ENCODE results near the genes C17orf99 and DNAH17.

DNA sequence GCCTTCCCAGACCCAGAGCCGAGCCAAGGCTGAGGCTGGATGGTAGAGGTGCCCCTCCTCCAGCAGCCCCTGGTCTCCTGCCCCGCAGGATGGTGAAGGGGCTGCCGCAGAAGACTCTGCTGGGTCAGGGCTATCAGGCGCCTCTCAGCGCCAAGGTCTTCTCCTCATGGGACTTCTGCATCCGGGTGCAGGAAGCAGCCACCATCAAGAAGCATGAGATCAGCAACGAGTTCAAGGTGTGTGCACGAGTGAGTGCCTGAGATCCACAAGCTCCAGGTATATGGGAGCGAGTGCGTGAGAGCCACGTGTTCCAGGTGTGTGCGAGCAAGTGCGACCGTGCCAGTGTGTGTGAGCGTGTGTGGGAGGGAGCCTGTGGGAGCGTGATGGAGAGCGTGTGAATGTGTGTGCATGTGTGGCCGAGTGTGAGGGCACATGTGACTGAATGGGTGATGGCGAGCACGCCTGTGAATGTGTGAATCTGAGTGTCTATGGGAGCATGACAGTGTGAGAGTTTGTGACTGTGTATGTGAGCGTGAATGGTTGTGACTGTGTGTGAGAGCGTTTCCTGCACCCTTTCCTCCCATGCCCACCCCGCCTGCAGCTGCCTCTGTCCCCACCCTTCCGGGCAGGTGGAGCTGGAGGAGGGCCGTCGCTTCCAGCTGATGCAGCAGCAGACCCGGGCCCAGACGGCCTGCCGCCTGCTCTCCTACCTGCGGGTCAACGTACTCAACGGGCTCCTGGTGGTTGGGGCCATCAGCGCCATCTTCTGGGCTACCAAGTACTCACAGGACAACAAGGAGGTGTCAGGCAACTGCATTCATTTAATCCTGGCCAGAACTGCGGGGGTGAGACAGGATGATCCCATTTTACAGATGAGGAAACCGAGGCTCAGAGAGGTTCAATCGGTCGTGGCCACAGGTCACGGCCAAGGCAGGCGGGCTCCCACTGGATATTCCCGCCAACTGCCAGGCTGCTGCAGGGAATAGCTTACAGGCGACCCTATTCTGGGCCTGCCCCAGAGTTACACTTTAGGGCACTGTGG lies 3.5 kb downstream of the TMC8 start:
- PRO-cap, 2 experiments, result peak in 2 of 2 experiments; most common plus-strand start position 785 of the sequence (in 1); most common minus-strand start position 538 of the sequence (in 1)

GRCh38 chr17:78146053-78146598 lies at the start of gene C17orf99:
Gene C17orf99 (plus strand): TSS chr17:78146385.
- PRO-cap, 2 experiments, result no peak in any of the 2 experiments

GRCh38 chr17:78172547-78173061 lies 4.2 kb downstream of the SYNGR2 start:
- PRO-cap, 2 experiments, result no peak in any of the 2 experiments

DNA sequence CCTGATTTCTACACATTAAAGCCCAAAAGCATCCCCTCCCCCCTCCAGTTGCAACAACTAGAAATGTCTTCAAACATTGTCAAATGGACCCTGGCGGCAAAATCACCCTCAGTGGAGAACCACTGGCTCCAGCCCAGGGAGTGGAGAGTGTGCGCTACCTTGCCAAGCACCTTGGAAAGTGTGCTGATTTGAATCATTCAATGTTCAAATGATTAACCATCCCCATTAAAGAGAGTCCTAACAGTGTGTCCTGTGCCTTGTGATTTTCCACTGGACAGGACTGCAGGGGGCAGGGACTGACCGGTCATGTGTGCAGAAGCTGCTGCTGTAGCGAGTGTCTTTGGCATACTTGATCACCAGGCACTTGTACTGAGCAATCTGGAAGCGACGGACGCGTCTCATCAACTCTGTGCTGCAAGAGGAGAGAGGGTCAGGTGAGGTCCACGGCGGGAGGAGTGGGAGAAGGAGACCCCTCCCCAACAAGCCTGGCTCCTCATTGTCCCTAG lies 2.0 kb downstream of the TK1 start:
- PRO-cap, 2 experiments, result no peak in any of the 2 experiments

- PRO-cap, 2 experiments, result no peak in any of the 2 experiments
These were observed 40.3 kb downstream of the TMEM235 start for GRCh38 chr17:78271415-78272509.

- PRO-cap, 2 experiments, result no peak in any of the 2 experiments
These were observed 44.6 kb downstream of the TMEM235 start for GRCh38 chr17:78276090-78276433.

DNA sequence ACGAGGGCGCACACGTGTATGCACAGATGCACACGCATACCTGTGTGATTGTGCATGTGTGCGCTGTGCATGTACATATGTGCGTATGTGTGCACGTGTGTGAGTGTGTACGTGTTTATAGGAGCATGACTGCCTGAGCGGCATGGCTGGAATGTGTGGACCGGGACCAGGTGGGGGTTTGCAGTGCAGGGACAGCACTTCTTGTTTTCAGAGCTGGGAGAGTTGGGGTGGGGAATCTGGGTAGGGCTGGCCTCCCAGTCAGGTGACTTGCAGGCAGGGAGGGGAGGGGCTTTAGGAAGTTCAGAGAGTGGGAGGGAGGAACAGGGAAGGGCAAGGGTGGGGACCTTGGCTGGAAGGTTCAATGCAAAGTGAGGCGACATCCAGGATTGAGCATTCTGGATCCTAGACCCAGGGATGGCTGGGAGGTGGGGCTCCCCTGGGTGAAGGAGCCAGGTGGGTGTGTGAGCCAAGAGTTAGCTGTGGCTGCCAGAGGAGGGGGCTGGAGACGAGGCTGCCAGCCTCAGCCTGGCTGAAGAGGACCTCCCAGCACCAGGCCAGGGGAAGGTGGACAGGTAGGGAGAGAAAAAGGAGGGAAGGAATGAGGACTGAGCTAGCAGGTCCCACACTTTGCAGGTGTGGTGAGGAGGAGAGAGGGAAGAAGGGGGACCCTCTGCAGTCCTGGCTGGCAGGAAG lies 42.3 kb downstream of the SOCS3 start:
- PRO-cap, 2 experiments, result no peak in any of the 2 experiments

GRCh38 chr17:78377134-78377674 lies 1.2 kb upstream of the PGS1 start:
- PRO-cap, 2 experiments, result no peak in any of the 2 experiments

- PRO-cap, 2 experiments, result peak in 2 of 2 experiments; most common plus-strand start chr17:78378933 (in 1); most common minus-strand start chr17:78379257 (in 2)
These were observed 490 bp downstream of the PGS1 start for GRCh38 chr17:78378795-78379483.

GRCh38 chr17:78408604-78409113 lies 30.2 kb downstream of the PGS1 start:
- PRO-cap, 2 experiments, result no peak in any of the 2 experiments

GRCh38 chr17:78577208-78577599 lies at the start of gene DNAH17:
Gene DNAH17 (minus strand): TSS chr17:78577396.
- PRO-cap, 2 experiments, result no peak in any of the 2 experiments

DNA sequence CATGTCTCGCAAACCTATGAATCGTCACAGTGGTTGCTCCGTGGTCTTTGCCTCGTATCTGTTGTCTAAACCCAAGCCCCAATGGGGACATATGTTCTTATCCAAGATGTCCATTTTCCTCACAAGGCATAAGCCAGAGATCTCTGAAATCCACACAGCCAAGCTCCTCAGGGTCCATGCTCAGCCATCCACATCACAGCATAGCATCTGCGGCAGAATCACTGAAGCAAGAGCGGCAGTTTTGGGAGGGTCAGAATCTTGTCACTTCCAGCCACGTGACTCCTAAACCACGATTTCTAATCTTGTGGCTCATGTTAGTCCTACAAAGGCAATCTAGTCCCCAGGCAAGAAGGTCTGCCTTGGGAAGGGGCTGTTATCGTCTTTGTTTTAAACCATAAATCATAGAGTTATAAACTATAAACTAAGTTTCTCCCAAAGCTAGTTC lies 20.7 kb upstream of the DNAH17 start:
- PRO-cap, 2 experiments, result no peak in any of the 2 experiments

DNA sequence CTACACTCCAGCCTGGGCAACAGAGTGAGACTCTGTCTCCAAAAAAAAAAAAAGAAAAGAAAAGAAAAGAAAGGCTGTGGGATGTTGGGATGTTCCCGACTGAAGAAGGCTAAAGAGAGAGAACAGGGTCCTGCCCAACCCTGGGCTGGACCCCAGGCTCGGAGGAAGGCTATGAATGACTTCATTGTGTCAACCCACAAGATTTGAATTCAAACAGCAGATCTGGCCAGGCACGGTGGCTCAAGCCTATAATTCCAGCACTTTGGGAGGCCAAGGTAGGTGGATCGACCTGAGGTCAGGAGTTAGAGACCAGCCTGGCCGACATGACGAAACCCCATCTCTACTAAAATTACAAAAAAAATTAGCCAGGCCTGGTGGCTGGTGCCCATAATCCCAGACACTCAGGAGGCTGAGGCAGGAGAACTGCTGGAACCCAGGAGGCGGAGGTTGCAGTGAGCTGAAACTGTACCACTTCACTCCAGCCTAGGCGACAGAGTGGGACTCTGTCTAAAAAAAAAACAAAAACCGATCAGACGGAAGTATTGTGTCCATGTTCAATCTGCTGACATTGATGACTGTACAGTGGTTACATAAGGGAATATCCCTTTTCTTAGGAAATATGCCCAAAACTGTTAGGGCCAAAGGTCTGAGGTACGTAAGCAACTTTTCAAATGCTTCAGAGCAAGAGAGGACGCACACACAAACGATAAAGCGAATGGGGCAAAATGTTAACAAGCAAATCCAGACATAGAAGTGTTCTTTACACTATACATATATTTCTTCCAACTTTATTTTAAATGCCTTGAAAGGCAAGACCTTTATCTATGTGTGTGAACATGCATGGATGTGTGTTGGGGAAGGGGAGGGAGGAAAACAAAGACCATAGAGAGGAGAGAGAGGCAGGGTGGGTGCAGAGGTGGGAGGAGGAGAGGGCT lies 69.7 kb upstream of the DNAH17 start:
- PRO-cap, 2 experiments, result no peak in any of the 2 experiments

GRCh38 chr17:78676291-78677427 lies 99.5 kb upstream of the DNAH17 start:
- PRO-cap, 2 experiments, result peak in 1 of 2 experiments; most common minus-strand start chr17:78677221 (in 1)

- PRO-cap, 2 experiments, result peak in 1 of 2 experiments; most common minus-strand start chr17:78717316 (in 1)
These were observed 65.1 kb downstream of the CYTH1 start for GRCh38 chr17:78716616-78717730.

DNA sequence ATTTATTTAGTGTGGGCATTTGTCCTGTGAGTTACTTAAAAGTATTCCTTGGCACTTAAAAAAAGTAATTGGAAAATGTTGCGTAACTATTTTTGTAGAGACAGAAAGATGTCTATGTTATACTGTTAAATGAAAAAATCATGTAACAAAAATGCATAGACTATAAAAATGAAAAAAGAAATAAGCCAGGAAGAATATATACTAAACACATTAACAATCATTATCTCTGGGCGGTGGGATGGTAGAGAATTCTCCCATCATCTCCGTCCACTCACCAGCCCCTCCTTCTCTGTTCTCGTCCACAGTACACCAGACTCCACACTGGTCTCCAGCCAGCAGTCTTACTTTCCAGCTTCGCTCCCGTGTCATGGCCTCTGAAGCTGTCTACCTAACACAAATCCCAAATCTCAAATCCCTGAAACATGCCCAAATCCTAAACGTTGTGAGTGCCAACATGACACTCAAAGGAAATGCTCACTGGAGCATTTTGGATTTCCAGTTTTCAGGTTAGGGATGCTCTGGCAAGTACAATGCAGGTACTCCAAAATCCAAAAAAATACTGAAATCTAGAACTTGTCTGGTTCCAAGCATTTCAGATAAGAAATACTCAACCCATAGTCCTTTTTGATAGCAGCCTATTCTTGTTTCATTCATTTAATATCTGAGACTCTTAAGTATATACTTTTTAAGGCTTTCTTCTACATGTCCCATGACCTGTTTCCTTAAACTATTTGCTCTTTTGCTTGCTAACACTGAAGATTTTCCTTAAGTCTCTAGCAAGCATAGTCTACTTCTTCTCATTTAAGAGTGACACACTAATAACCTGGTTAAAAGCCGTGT lies 38.8 kb downstream of the CYTH1 start:
- PRO-cap, 2 experiments, result no peak in any of the 2 experiments

DNA sequence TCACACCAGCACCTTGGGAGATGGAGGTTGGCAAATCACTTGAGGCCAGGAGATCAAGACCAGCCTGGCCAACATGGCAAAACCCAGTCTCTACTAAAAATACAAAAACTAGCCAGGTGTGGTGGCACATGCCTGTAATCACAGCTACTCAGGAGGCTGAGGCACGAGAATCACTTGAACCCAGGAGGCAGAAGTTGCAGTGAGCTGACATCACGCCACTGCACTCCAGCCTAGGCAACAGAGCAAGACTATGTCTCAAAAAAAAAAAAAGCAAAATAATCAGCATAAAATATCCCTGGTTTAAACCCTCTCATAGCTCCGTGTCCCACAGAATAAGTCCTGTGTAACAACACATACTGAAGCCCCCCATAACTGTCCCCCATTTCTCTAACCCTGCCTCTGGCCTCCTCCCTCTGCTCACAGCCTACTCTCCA lies 13.2 kb downstream of the CYTH1 start:
- PRO-cap, 2 experiments, result no peak in any of the 2 experiments

GRCh38 chr17:78818096-78818485 lies 22.5 kb downstream of the USP36 start:
- PRO-cap, 2 experiments, result peak in 1 of 2 experiments; most common minus-strand start chr17:78818199 (in 1)

DNA sequence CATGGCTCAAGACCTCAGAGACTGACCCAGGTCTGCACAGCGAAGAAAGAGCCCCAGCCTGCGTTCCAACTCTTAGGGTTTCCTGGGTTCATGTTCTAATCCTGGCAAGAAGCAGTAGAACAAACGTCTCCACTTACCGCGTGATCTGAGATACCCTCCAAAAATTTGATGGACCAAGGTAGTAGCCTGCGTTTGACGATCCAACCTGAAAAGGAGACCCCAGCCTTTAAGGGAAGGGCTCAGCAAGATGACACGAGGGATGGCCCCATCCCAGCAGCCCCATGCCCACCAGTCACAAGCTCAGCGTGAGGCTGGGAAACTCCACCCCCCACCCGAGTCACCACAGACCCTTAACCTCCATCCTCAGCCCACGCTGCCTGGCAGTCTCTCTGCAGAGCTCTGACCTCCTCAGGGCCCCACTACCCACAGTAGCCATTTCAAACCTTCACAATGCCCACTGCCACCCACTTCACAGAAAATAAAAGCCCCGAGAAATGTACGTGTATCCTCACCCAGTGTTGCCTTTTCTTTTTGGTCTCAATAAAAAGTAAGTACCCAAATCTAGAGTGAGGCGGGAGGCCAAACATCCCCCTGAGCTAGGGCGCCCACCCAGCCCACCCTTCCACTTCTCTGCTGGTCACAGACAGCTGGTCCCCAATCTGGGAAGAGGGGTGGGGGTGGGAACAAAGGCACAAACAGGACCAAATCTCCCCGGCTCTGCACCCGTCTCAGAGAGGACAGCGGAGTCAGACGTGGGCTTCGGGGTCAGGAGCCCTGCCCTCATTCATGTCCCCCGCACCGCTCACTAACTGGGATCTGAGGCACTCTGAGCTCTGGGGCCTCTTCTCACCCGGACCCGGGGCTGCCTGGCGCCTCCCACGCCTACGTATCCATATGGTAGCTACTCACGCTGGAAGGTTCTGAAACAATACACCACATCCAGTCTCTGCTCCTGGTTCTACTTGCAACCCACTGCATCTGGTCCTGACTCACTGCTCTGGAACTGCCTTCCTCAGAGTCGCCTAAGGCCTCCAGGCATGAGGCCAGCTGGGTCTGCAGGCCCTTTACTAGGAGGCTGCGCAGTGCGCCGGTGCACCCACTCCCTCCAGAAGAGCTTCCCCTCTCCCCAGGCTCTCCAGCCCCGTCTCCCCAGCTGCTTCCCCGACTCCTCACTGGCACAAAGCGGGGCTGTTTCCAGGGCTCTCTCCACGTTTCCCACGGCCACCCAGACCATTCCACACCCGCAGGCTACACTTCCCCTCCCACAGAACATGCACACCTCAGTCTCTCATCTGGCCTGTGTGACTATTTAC lies 18.4 kb downstream of the USP36 start:
- PRO-cap, 2 experiments, result no peak in any of the 2 experiments

DNA sequence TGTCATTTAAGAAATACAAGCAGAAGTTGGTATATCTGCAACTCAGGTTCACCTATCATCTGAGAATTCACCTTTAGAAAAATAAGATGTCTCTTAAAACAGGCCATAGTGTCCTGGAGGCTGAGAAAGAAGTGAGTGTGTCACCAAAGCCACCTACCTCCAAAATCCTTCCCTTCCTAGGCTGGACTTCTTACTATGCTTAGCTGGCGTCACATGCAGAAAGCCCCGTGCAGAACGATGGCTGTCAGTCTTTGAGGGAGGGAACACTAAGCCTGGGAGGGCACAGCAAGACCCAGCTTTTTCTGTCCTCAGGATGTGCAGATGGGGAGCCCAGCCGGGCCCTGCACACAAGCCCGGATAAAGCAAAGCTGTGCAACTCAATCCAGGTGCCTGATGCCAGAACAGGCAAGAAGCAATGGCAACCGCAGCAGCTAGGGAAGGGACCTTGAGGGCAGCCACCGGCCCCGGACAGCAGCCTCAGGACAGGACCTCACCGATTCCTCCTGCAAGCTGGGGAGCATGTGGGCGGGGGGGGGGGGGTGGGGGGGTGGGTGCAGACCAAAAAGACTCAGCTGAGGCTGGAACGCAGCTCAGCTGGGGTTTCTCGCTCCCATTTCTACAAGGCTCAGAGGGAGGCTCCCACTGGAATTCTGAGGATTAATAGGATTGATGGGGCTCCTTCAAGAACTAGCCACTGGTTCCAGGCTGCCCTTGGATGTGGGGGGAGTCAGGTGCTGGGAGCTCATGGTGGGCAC lies 14.0 kb upstream of the USP36 start:
- PRO-cap, 2 experiments, result no peak in any of the 2 experiments